Paraaortic lymph node (tissue), 1 donor: Measurements from ENCODE around the gene MRGPRD.

- PRO-cap = no peak
These were observed 3.0 kb downstream of the ALDH3B1 start for GRCh38 chr11:68013111-68013601.

GRCh38 chr11:68036468-68036661 is 2.5 kb upstream of the TCIRG1 start:
- PRO-cap = no peak

DNA sequence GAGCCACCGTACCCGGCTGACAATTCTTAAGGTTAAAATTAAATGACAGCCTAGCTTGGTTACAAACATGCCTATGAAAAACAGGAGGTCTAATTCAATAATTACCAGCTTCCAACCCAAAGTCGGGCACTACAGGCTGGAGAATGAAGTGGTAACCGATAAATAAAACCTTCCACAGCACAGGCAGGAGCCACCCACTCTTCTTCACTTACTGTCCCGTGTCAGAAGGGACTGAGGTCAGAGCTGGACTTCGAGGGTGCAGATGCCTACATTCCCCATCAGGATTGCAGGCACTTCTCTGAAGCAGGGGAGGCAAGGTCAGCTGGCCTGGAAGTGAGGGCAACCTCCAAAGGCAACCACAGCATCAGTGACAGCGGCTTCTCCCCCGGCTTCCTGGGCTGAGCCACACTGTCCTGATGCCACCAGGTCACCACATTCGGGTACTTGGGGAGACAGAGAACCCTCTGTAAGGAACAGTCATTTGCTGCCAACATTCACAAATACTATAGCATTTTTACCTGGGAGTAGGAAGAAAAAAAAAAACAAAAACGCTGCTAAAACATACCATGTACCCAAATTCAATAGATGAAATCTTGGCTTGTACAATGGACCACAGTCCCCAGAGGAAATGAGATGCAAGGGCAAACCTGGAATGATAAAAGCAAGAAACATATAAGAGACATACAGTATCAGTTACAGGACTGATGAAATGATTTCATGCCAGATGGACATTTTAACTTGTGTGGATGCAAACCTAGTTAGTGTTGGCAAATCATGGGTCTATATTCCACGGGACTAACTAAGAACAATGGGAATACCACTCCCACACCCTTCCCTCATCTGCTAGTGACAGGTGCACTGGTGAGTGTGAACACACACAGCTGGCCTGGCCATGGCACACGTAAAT is 22.8 kb downstream of the TCIRG1 start:
- PRO-cap = no peak

DNA sequence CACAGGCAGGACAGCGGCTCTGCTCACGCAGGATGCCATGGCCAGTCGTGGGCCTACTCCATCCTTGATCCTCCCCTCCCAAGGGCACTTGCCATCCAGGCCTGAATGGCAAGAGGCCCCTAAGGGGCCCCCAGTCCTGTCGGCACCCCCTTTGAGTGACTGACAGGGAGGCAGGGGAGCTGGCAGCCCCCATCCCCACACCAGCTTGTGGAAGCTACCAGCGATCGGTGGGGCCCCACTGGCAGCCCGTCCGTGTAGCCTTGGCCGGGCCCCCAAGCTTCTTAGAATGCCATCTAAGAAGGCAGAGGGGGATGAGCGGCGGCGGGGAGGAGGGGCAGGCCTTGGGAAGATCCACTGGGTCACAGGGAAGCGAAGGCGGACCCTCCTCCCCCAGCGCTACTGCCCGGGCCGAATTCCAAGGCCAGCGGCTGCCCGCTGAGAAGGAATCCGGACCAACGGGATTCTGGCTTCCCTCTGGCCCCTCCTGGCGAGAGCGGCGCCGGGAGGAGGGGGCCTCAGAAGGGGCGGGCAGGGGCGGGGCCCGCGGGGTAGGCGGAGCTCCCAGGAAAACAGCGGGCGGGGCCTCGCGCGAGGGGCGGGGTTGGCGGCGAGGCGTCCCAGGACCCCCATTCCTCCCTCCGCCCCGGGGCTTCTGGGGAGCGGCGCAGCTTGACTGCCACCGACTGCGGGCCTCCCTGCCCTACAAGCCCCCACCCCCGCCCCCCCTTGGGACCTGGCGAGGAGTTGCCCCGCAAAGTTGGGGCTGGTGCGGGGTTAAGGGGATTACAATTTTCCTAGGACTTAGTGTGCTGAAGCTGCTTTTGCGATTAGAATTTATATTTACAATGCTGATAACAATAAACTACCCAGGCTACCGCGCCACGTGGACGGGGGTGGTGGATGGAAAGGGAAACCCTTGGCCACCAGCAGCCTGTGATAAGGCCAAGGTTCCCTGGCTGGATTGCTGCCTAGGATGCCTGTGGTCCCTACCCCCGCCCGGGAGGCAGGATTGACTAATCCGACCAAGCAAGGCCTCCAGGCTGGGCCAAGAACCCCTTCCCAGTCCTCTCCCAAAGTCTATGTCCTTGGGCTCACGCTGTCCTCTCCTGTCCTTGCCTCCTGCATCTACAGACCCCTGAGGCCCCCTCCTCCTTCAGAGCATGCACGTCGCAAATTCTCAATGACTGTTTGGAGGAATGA is 7.2 kb upstream of the CHKA start:
- PRO-cap = bidirectional peak, plus-strand start at position 601 of the sequence, minus-strand start at position 476 of the sequence

GRCh38 chr11:68214665-68215089 is 1.6 kb upstream of the KMT5B start:
- PRO-cap = no peak

DNA sequence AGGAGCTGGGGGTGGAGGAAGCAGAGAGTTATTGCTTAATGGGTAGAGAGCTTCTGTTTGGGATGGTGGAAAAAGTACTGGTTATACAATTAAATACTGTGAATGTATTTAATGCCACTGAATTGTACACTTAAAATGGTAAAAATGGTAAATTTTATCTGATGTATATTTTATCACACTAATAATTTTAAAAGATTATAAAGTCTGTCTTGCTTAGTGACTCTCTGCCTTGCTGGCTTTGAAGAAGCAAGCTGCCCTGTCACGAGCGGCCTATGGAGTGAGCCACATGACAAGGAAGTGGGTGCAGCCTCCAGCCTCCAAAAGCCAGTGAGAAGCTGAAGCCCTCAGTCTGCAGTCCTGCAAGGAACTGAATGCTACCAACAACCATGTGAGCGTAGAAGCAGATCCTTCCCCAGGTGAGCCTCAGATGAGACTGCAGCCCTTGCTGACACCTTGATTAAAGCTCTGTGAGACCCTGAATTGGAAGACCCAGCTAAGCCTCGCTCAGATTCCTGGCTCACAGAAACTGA is 20.0 kb downstream of the C11orf24 start:
- PRO-cap = no peak

GRCh38 chr11:68396249-68397040 is 64.1 kb upstream of the PPP6R3 start:
- PRO-cap = no peak

DNA sequence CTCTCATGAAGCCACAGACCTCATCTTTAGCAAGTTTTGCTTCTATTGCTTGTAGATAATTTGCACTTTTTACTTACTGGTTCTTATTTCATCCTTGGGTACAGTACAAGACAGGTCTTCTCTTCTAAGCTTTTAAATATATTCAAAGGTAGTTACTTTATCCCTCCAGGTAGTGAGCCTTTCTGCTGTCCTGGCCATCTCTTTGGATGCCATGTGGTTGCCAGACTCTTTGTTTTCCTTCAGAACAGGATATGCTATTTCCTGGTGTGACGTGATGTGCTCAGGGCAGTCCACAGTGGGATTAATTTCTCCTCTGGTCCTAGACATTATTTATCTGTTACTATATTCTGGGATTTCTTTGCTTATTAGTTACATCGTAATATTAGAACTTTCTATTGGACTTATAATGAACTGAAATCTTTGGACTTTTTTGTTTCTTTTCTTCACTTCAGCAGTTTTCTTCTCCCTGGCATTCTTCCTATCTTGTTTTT is 63.7 kb downstream of the PPP6R3 start:
- PRO-cap = unidirectional peak, minus-strand start at position 204 of the sequence

DNA sequence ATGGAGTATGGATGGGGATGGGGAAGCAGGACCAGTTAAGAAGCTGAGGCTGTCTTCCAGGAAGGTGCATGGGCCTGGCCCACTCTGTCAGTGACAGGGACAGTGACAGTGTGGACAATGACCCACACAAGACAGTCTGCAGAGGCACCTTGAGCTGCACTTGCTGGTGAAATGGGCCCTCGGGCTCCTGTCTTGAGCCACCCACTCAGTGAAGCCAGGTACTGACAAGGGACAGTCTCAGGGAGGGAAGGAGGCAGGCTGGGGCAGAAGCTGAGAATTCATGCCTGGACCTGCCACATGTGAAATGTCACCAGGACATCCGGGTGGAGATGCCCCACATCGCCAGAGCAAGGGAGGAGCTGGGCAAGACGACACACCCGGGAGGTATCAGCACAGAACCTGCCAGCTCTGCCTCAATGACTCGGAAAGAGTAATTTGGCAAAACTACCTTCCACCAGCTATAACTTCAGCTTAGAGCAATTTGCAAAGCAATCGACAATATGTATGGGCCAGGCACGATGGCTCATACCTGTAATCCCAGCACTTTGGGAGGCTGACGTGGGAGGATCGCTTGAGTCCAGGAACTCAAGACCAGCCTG is 23.5 kb downstream of the CPT1A start:
- PRO-cap = no peak

GRCh38 chr11:68890695-68891677 is 12.6 kb downstream of the MRPL21 start:
- PRO-cap = no peak

GRCh38 chr11:68927175-68927549 is 23.5 kb downstream of the IGHMBP2 start:
- PRO-cap = no peak

- PRO-cap = no peak
These were observed at the start of gene MRGPRD for GRCh38 chr11:68980865-68981332. TSS of gene MRGPRD (minus strand) at chr11:68980986.

- PRO-cap = no peak
These were observed 10.4 kb downstream of the MRGPRF start for GRCh38 chr11:69002644-69003022.

- PRO-cap = no peak
These were observed 1.3 kb downstream of the TPCN2 start for GRCh38 chr11:69050134-69050341.

DNA sequence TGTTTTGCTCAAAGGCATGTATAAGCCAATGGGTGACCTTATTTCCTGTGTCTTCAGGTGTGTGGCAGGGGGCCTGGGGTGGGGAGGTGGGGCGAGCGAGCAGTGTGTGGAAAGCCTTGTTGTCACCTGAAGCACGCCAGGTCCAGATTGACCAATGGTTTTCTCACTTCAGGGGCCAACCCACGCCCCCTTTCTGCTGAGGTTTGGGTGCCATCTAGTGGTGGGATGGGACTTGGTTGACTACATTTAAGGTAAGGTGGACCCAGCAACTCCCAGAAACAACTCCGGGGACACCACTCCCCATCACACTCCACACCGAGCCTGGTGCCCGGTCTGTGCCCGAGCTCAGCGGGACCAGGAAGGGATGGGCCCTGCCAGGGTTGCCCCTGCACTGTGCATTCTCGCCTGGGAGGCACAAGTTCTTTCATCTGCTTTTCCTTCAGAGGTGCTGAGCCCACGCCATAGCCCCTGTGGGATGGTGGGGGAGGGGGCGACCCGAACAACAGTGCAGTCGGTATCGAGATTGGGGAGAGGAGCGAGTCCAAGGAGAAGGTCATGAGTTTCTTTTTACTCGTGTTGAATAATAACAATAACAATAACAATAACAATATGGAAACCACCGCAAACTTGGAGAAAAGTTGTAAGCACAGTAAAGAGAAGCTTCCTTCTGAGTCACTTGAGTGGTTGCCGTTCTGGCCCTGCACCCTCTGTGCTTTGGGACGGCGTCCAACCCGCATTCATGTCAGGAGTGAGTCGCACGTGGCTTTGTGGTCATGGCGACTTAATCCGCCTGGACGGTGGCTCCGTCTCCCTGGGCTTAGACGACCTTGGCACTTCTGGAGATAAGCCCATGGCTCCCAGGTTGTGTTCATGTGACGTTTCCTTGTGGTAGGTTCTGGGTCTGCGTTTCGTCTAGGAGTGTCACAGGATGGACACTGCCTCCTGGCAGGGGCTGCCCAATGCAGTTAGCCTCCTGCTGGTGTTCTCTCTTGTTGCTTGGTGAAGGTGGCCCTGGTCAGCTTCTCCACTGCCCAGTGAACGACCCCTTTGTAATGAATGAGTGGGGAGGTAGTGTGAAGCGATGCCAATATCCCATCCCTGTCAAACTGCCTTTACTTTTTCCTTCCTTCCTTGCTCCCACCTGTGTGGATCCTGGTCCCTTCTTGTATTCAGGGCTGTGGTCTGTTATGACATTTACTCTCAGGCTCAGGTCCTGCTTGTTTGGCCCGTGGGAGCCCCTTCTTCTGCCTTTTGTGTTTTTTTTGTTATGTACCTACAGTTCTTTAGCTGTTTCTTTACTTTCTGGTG is 40.4 kb downstream of the TPCN2 start:
- PRO-cap = no peak

- PRO-cap = unidirectional peak, plus-strand start at chr11:69108529
These were observed 47.4 kb upstream of the SMIM38 start for GRCh38 chr11:69108428-69108627.

DNA sequence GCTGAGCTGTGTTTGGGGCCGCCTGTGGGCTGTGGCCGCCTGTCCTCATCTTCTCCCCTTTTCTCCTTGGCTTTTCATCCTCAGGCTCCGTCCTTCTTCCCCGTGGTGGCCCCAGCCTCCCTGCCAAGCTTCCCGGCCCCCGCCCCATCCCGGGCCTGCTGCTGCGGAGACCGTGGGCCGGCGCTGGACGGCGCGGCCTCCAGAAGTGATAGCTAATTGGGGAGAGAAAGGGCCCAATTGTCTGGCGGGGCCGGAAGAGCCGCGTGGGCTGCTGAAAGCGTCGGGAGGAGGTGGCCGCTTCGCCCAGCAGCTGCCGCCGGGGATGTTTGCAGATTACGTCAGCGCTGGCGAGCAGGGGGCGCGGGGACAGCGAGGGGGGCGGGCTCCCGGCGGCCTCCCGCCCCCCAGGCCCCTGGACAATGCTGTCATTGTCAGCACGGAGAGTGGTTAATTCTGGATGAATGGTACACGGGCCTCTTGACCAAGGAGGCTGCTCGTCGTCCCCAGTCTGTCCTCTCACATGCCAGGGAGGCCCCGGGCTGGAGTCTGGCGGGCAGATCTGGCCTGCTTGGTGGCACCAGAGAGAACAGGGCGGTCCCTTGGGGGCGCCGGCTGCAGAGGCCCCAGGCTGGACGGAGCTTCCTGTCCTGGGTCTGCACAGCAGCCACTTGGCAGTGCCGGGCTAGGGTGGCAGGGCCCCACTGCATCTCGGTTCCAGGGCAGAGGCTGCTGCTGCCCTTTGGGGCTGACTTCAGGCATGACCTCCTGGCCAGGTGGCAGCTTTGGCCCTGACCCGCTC is 1.6 kb downstream of the SMIM38 start:
- PRO-cap = unidirectional peak, minus-strand start at position 210 of the sequence

GRCh38 chr11:69296612-69296982 is 2.6 kb downstream of the MYEOV start:
- PRO-cap = no peak

DNA sequence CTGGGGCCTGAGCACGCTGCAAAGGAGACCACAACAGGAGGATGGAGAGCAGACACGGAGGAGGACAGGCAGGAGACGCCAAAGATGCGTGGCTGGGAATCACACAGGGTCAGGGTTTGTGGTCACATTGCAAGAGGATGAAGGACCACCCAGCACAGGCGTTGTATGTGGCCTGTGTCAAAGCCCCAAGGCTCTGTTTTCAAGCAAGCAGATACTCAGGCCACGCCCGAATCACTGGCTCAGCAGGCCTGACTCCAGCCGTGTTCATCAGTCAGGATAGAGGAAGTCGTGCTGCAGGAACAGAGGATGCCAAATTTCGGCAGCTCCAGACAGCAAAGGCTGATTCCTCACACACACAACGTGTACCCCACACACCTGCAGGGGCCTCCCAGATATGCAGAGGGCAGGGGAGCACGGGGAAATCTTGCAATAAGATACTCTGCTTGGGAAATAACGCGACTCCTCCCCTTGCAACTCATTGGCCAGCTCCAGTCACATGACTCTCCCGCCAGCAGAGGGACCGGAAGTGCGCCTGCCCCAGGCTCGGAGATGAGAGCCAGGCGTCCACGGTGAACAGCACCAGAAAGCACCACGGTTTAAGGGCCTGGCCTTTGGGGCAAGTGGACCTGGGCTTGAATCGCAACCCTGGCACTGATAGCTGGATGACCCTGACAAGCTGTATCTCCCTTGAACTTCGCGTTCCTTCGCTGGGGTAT is 88.2 kb downstream of the MYEOV start:
- PRO-cap = unidirectional peak, plus-strand start at position 546 of the sequence

DNA sequence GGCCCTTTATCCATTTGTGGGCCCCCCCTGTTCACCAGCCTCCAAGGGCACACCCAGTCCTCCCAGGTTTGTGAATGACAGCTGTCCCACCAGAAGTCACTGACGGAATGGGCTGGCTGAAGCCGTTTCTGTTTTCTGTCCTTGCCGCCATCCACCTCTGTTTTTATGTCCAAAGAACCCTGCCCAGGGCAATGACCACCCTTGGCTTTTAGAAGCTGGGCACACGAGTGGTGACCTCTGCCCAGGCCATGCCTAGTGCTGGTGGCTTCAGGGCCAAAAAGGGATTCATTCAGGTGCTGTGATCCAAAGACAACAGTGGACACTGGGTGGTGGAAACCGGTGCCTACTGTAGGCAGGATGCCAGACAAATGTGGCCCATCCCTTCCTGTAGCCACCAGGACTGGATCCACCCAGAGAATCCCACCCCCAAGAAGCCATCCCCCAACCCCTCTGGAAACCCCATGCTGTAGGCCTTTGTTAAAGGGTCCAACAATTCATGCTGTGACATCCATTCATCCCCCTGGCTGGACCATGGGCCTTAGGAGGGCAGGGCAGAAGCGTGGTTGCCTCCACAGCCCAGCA is 102.7 kb downstream of the MYEOV start:
- PRO-cap = no peak